GM12892 (cell line): ENCODE data around the genes OR2A12, ZNF425, ZNF777 and ATP6V0E2.

- RRBS = no CpG with 5 or more reads among the region's 4 CpGs
These were observed at the start of gene OR2A12 for GRCh38 chr7:144085902-144086492. TSS of gene OR2A12 (plus strand) at chr7:144086278.

GRCh38 chr7:144384163-144385032, 25.6 kb downstream of the NOBOX start:
- RRBS = no CpG with 5 or more reads among the region's 14 CpGs

DNA sequence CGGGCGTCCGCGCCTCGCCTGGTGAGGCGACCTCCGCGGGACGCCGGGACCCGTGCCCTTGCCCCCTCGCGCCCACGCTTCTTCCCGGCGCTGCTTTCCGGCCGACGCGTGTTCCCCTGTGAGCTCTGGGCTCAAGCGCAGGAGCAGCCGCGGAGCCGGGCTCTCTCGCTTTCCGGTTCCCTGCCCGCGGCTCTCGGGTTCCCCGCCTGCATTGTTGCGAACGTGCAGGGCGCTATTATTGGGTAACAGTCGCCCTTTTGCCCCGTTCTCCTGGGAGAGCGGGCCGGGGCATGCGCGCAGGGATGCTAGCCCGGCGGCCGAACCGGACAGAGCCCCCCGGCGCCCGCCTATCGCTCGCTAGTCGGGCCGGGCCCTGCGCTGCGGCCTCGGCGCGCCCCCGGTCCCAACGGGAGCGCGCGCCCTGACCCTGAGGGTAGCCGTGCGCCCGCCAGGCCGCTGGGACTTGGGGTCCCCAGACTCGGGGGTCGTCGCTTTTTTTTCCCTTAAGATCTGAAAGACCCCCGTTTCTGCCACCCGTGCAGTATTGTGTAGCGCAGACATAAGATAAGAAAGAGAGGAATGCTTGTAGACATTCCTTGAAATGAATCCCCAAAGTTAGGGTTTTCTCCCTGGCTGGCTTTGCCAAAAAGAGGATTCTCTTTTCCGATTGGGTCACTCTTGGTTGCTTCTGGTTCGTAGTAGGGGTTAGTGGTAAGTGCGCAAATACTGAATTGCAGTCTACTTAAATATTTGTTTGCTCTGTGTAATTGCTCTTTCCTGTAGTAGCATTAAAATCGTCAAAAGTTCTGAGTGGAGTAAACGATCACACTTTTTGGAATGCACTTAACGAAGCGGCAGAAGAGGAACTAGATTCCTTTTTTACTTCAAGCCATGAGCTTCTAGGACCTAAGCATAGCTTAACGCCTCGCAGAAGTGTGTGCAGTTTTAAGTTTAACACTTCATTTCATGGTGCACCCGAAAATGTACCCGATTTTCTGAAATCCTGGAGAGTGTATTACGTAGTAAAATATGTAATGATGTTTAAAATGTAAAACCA, 1.0 kb downstream of the CUL1 start:
- RRBS = 1% methylated on average over 23 of the region's 82 CpGs

DNA sequence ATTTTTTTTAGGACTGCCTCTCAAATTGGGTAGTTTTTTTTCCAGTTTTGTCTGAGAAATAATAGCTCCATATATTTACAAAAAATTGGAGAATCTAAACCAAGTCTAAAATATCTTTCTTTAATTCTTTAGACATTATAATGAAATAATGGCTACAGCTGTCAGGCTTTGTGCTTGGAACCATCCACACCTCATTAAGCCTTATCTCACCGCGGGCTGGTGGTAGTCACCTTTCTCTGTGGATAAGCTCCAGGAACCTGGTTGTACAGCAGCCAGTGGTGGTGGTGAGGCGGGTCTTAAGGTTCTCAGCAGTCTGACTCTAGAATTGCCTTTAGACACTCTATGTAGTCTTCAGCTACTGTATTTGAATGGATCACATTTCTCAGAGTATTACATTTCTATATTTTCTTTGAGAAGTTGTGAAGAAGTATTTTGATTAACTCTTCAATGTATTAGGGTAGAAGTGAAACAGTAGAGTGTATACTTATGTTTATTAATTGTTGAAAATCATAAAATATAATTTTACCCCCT, 34.2 kb downstream of the CUL1 start:
- RRBS = no CpG with 5 or more reads among the region's 3 CpGs

GRCh38 chr7:148940483-148941378, 56.6 kb upstream of the EZH2 start:
- RRBS = 3% methylated on average over 3 of the region's 41 CpGs

- RRBS = no CpG with 5 or more reads among the region's 8 CpGs
These were observed 57.3 kb upstream of the EZH2 start for GRCh38 chr7:148941379-148941715.

- RRBS = no CpG with 5 or more reads among the region's 22 CpGs
These were observed 61.6 kb downstream of the PDIA4 start for GRCh38 chr7:148966672-148967105.

GRCh38 chr7:149003490-149004408, 24.6 kb downstream of the PDIA4 start:
- RRBS = no CpG with 5 or more reads among the region's 28 CpGs

- RRBS = no CpG with 5 or more reads among the region's 15 CpGs
These were observed 23.1 kb downstream of the PDIA4 start for GRCh38 chr7:149005122-149005636.

DNA sequence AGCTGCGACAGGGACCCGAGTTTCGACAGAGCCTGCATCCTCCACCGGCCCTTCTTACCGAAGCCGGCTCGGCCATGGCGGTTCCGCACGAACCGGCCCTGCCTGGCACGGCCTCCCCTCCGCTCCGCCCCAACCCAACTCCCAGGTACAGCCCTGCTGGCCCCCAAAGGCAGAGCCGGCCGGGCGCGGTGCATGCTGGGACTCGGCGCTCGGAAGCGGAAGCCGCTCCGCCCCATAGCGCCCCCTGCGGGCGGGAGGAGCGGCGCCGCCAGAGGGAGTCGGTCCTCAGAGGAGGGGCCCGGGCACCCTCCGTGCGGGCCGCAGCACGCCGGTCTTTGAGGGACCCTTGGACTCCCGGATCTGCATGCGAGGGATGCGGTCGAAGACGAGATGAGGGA, at the start of gene ZNF425:
Gene ZNF425, minus strand, starts transcription at position 187 of the 398 bp plus-strand sequence.
- RRBS = 2% methylated on average over 3 of the region's 42 CpGs

DNA sequence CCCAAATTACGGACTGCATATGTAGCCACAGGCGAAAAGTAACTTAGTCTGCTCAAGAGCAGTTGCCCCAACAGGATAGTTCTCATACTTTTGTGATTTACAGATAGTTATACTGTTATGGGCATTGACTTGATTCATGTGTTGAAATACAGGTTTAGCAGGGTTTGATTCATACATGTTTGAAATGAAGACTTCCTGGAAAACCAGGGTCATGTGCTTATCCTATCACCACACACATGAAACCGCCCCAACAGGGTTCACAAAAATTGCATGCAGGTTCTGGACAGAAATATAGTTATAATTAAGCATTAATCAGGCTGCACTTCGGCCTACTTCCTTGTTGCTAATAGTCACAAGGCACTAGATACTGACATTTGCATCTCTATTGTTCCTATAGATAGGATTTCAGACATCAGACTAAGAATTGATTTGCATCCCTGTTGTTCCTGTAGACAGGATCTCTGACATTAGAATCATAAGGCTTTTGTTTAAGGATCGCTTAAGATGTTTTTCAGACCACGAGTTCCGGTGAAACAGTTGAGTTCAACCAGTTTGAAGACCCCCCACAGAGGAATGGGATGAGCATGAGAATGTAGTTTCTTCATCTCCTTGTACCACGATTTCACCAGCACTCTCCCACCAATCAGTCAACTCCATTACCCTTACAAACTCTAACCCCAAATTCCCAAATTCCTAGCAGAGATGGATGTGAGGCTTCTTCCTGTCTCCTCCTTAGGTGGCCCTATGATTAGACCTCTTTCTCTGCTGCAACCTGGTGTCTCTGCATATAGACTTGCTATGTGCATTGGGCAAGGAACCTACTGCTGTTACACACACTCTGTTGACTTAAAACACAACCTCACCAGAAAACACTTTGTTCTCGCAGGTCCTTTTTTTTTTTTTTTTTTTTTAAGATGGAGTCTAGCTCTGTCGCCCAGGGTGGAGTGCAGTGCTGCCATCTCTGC, 1.9 kb upstream of the ZNF398 start:
- RRBS = no CpG with 5 or more reads among the region's 10 CpGs

- RRBS = no CpG with 5 or more reads among the region's 15 CpGs
These were observed 15.4 kb downstream of the ZNF282 start for GRCh38 chr7:149210428-149211365.

DNA sequence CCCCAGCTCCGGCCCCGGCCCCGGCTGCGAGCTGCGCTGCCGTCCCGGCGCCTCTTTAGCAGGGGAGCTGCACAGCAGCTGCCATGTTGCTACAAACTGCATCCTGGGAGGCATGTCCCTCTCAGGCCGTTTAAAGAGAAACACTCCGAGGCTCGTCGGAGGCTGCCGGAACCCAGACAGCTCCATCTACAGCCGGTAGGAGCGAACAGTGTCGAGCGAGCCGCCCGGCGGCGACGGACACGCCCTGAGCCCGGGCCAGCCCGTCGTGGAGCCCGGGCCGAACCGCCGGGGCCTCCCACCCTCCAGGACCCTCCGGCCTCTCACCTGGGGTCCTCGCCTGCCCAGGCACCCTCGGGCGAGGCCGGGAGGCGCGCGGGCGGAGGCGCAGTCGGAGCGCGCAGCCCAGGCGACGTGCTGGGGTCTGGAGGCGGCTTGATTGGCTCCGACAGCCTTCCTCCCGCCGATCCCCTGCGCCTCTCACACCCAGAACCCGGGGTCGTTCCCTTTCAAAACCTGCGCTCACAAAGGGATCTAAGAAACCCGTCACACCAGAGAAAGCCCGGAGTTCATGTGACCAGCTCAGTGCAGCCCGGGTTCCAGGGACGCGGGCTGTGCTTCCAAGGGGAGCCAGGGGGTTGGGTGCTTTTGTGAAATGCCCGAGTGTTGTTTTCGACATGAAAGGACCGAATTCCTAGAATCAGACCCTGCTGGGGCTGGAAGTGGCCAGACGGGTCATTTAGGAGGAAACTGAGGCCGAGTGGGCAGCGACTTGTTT, at the start of gene ZNF777:
Gene ZNF777, minus strand, starts transcription at position 572 of the 775 bp plus-strand sequence.
- RRBS = 1% methylated on average over 22 of the region's 64 CpGs

- RRBS = no CpG with 5 or more reads among the region's 11 CpGs
These were observed 71.9 kb upstream of the ZNF746 start for GRCh38 chr7:149569324-149570036.

- RRBS = no CpG with 5 or more reads among the region's 4 CpGs
These were observed 97.4 kb upstream of the ZNF746 start for GRCh38 chr7:149594935-149595517.

- RRBS = no CpG with 5 or more reads among the region's 10 CpGs
These were observed 99.2 kb upstream of the ZNF746 start for GRCh38 chr7:149596643-149597429.

- RRBS = 2% methylated on average over 6 of the region's 34 CpGs
These were observed 90.8 kb upstream of the KRBA1 start for GRCh38 chr7:149623793-149624409.

- RRBS = no CpG with 5 or more reads among the region's 10 CpGs
These were observed 10.0 kb upstream of the ZNF467 start for GRCh38 chr7:149783440-149783790.

DNA sequence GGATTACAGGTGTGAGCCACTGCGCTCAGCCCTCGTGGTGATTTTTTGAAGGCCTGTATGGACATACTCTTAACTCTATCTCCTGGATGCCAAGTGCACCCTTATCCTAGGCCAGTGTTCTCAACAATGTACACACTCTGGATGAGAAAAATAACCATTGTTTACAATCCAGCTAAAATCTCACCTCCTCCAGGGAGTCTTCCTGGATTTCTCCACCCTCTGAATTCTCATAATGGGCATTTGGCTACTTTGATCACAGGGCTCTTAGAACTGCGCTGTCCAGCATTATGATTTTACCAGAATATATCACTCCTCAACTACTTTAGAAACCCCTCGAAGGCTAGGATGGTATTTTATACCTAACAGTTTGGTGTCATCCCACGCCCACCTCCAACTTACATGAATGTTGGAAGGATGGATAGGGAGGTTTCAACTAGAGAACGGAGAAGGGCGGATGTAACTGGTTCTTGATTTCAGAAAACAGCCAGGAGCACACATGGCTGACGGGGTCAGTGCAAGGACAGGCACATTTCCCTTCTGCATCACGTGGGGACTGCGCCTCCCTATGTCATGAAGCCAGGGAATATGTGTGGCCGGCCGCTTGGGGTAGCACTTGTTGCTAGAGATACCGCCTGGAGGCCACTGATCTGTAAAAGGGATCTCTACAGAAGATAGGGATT, 1.3 kb upstream of the ATP6V0E2 start:
- RRBS = no CpG with 5 or more reads among the region's 13 CpGs

DNA sequence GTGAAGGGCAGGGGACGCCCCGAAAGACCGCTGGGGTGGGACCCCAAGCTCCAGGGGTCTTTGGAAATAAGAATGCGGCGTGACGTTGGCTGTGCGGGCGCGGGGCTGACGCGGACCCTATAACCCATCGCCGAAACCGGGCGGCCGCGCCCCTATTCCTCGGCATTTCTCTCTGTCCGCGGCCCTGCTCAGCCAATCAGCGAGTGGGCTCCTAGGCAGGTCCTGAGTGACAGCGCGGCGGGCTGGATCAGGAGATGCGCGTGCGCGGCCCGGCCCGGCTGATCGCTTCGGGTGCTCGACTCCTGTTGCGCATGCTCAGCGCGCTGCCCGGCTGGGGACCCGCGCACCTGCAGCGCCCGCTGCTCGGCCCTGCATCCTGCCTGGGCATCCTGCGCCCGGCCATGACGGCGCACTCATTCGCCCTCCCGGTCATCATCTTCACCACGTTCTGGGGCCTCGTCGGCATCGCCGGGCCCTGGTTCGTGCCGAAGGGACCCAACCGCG, at the start of gene ATP6V0E2:
Gene ATP6V0E2, plus strand, starts transcription at position 305 of the 504 bp plus-strand sequence.
- RRBS = 2% methylated on average over 20 of the region's 57 CpGs